AG09309 (cell line): ENCODE results near the gene KL.

DNA sequence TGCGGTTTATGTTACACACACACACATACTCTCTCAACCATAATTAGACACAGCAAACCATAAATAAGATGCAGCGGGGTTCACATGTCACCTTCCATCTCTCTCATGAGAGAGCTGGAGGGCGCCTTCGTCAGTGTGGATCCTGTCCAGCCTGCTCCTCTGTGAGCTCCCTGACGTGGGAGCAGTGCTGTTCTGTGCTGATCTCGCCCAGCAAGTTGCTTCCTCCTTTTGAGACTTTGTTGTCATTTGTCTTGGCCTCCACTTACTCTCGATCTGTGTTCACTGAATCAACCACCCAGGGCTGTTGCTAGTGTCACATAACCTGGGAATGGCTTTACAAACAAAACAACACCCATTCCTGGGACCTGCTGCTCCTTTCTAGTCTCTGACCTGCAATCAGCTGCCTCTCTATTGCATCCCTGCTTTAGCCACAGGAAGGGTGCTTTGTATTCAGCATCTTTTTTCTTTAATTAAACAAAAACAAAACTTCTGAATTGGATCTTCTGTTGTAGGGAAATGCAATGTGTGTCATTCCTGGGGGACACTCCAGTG, 204.8 kb upstream of the KL start:
- RRBS = no CpG with 5 or more reads among the region's 7 CpGs

DNA sequence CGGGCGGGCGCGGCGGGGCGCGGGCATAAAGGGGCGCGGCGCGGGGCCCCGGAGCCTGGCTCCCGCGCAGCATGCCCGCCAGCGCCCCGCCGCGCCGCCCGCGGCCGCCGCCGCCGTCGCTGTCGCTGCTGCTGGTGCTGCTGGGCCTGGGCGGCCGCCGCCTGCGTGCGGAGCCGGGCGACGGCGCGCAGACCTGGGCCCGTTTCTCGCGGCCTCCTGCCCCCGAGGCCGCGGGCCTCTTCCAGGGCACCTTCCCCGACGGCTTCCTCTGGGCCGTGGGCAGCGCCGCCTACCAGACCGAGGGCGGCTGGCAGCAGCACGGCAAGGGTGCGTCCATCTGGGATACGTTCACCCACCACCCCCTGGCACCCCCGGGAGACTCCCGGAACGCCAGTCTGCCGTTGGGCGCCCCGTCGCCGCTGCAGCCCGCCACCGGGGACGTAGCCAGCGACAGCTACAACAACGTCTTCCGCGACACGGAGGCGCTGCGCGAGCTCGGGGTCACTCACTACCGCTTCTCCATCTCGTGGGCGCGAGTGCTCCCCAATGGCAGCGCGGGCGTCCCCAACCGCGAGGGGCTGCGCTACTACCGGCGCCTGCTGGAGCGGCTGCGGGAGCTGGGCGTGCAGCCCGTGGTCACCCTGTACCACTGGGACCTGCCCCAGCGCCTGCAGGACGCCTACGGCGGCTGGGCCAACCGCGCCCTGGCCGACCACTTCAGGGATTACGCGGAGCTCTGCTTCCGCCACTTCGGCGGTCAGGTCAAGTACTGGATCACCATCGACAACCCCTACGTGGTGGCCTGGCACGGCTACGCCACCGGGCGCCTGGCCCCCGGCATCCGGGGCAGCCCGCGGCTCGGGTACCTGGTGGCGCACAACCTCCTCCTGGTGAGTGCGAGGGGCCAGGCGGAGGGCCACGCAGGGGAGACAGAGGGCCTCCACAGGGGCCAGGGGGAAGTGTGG, at the start of gene KL:
Gene KL, plus strand, starts transcription at position 54 of the 965 bp plus-strand sequence.
- RRBS = 8% methylated on average over 16 of the region's 117 CpGs

DNA sequence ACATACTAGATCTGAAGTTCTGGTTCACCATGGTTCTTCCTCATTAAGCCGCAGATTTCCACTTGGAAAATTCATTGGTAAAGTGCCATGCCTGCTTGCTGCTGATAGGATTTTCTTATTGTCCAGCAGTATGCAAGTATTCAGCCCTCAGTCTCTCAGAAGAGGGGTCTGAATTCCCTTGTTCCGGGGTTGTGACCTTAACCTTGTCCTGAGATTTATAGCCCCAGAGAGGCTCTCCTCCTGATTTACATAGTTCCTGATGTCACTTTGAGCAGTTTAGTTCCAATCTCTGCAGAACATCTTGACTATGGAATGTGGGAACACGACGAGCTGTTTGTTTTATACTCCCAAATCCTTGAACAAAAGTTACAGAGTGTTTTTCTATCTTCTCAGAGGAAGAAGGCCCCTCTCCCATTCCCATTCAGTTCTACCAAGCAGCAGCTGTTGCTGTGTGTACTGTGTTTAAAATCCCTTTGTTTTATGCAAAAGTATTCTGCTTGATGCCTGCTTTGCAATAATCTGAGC, 74.5 kb downstream of the KL start:
- RRBS = no CpG with 5 or more reads among the region's 4 CpGs

DNA sequence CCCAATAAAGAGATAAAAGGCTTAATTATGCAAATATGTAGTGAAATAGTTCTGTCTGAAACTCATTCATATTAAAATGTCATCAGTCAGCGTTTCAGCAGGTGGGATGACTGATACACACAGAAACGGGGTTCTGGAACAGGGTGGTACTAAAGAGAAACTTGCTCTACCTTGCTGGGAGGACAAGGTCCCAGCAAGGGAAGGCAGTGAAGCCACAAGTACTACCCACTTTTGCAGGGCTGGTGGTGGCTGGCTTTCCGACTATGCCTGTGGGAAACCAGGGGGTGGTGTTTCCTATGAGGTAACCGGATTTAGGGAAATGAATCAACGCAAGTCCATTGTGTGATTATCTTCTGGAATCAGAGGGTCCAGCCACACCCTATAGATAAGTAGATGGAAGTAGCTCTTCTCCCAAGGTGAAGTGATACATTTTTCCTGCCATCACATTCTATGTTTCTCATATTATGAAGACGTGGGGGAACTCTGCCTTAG, 76.3 kb downstream of the KL start:
- RRBS = no CpG with 5 or more reads among the region's 6 CpGs

- RRBS = no CpG with 5 or more reads among the region's 9 CpGs
Measured at GRCh38 chr13:33205634-33206558, 79.7 kb downstream of the STARD13 start.

GRCh38 chr13:33232860-33233314, 52.7 kb downstream of the STARD13 start:
- RRBS = no CpG with 5 or more reads among the region's 2 CpGs

GRCh38 chr13:33270884-33271566, 14.5 kb downstream of the STARD13 start:
- RRBS = no CpG with 5 or more reads among the region's 4 CpGs

DNA sequence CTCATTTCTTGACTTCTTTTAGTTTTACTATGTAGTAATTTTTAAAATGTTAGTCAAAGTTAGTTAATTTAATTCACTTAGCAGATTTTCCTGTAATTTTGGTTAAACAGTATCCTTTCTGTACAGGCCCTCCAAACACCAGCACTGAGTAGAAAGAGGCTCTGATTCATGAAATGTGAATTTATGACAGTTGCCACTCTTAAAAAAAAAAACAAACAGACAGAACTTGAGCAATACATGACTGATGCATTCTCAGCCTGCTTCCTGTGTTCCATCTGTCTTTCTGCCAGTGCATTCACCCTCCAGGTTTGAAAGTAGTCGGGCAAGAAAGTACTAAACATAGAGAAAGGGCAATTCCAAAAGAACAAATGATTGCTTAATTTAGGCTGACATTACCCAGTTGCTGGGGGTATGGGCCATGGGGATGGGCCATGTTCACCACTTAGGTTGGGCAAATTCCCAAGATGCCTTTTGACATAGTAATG, 5.7 kb downstream of the STARD13 start:
- RRBS = no CpG with 5 or more reads among the region's 1 CpG

DNA sequence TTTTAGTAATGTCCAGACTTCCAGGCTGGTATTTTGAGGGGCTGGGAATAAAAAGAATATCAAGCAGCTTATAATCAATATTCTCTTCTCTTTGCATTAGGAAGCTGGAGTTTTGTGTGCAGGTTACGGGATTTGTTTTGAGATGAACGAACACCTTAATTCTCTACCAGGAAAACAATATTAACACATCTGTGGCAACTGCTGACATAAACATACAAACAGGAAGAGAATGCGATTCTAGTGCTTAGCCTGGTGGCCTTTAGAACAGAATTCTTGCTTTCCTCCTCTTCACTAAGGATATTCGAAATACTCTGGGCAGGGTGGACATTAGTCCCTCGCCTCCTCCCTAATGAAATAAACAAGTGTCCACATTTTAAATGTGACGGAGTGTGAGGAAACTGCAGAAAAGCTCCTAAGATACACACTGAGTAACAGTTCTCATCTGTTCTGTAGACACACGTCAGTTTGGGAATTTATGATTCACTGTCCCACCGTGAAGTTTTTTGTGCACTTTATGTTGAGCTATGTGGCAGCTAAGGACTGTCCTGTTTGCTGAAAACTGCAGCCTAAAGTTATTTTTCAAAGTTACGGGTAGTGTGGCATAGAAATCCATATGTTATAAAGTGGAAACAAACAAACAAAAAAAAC, 677 bp downstream of the STARD13 start:
- RRBS = no CpG with 5 or more reads among the region's 9 CpGs

DNA sequence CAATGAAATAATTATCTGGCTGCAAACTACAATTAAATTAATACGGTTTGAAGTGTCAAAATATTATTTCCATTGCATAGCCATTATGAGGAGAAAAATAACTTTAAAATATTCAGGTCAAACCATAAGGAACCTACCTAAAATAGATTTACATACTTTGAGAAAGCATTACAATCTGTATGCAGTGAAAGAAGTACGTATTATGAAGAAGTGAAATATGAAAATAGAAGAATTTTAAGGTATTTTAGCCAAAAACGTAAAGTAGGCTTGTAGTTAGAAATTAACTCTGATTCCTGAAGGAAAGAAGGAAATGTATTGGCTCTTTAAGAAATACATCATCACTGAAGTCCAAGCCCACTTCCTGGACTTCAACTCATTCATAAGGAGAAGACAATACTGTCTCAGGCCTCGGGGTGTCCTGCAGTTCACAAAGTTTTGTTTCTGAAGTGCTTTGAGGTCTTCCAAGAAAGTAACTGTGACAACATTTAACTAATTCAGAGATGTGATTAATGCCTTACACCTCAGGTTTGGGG, 65.6 kb upstream of the STARD13 start:
- RRBS = no CpG with 5 or more reads among the region's 4 CpGs

GRCh38 chr13:33541875-33543118, 256.7 kb upstream of the STARD13 start:
- RRBS = no CpG with 5 or more reads among the region's 79 CpGs

DNA sequence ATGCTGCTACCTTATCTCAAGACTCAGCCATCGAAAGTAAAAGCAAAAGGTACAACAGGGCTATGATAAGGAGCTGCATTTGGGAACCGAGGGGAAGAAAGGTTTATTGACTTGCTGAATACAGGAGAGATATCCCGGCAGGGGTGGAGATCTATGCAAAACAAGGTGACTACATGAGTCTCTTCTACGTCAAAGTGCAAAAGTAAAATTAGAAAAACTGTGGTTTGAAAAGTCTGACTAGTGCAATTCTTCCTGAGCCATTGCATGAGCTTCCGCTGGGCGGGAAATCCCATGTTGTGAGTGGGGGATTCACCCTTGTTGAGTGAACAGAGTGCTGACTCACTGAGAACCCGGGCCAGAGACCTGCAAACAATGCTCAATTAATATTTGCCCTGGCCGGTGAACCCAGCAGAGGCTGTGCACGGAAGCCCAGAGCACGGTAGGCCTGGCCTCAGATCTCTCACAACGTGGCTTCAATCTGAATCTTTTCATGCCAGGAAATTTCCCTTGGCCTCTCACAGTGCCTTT, 138.7 kb upstream of the RFC3 start:
- RRBS = 0% methylated on average over 1 of the region's 11 CpGs

GRCh38 chr13:33728068-33728705, 89.8 kb upstream of the RFC3 start:
- RRBS = no CpG with 5 or more reads among the region's 4 CpGs

DNA sequence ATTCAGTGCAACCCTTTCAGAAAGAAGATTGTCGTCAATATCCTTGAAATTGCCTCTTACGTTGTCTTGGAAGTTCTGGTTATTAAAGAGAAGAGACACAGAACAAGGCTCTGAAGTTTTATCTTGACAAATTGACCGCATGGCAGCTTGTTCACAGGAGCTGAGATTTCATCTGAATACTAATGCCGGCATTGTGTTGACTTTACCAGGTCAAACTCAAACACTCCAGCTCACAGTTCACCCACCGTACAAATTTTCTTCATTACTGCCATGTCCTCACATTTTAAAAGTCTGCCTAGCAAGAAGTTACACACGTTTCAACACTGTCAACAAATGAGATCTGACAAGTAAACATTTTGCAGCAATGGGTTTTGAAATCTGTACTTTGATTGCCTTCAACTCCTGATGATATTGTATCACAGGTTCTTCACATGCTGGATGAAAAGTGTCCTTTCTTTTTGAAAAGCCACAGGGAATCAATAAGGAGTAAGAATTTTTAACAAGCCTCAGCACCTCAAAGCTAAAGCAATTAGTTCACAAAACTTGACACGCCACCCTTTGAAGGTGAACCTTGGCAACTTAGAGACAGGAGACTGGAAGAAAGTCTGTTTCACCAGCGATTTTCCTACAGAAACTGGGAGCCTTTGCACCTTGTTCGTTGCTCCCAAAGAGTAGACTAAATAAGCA, 150.9 kb downstream of the RFC3 start:
- RRBS = no CpG with 5 or more reads among the region's 9 CpGs

- RRBS = no CpG with 5 or more reads among the region's 2 CpGs
Measured at GRCh38 chr13:34201700-34202073, 383.7 kb downstream of the RFC3 start.

DNA sequence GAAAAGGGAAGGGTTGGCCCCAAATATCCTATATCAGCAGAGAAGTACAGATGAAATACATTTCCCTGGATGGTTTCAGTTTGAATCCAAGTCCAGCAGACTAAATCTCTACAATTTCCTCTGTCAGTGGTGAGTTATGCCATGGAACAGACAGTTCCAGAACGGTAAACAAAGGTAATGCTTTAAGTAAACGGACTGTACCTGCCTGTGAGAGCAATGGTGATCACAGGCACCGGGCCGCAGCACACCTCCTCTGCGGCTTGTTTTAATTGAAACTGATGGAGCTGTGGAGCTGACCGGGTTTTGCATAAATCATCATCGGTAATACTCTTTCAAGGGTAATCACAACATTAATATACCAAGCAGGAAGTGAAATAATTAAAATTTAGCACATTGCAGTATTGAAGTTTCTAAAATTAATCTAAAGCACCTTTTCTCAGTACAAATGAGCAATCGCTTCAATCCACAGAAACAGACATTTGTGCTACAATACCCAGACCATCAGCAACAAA, 517.7 kb downstream of the RFC3 start:
- RRBS = 89% methylated on average over 4 of the region's 8 CpGs

DNA sequence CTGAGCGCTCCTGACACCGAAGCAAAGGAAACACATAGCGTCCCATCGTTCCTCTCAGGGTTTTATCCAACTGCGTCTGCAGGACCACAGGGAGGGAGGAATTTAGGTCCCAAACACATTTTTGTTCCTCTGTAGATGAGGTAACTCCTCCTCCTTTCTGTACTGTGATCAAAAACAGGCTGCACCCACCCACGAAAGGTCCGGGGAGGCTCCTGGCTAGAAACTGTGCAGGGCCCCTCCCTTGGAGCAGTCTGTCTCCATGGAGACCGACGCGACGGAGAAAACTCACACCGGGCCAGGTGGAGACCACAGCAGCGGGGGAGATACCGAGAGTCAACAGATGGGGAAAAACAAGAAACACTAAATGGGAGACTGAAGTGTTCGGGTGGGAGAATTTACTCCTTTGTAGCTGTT, 191.8 kb upstream of the NBEA start:
- RRBS = 6% methylated on average over 6 of the region's 15 CpGs

DNA sequence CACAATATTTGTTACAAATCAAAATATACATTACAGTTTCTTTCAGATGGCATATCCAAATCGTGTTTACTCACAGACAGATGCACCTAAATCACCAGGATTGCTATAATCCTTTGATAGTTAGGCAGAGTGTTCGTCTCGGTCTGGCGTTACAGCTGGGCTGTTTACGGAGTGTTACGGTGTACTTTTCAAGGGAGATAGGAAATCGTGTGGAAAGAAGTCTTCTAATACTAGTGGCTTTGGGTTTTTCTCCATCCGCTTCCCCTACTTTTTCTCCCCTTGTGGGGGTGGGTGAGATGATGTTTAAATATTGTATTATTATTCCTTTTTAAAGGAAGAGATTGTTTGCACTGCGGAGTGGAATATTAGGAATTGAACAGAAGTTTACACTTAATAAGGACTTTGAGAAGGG, 1.9 kb downstream of the MAB21L1 start:
- RRBS = no CpG with 5 or more reads among the region's 9 CpGs

DNA sequence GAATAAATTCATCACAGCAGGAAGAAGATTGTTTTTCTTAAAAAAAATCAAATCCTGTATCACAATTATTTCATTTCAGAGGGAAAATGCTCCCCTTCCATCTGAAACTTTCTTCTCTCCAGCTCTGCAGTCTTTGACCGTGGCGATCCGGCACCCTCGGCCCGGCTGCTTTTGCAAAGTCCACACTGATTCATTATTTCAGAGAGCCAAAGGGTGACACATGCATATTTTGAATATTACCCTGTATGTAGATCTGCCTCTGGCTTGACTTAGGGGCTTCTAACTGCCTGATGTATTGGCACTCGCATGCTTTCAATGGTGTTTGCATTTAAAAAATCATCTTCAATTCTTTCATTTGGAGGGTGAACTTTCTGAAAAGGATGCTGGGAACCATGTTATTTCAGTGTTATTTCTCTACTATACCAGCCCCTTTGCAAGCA, 222.7 kb upstream of the MAB21L1 start:
- RRBS = no CpG with 5 or more reads among the region's 6 CpGs

GRCh38 chr13:35987833-35988540, 143.2 kb downstream of the DCLK1 start:
- RRBS = no CpG with 5 or more reads among the region's 14 CpGs